ENCODE measurements around a stretch of chr6.

GRCh38 chr6:8638112-8638652, 202.8 kb upstream of the SLC35B3 start:
- PRO-cap = no peak
CAGE:
- cytosol, long polyA minus RNA = no peak
- cytosol, long polyA plus RNA = no peak
- long polyA plus RNA = no peak
- nucleus, long polyA minus RNA = no peak
- nucleus, long polyA plus RNA = no peak

GRCh38 chr6:8639921-8640751, 204.8 kb upstream of the SLC35B3 start:
- PRO-cap = no peak
CAGE:
- cytosol, long polyA minus RNA = no peak
- cytosol, long polyA plus RNA = no peak
- long polyA plus RNA = no peak
- nucleus, long polyA minus RNA = no peak
- nucleus, long polyA plus RNA = no peak

DNA sequence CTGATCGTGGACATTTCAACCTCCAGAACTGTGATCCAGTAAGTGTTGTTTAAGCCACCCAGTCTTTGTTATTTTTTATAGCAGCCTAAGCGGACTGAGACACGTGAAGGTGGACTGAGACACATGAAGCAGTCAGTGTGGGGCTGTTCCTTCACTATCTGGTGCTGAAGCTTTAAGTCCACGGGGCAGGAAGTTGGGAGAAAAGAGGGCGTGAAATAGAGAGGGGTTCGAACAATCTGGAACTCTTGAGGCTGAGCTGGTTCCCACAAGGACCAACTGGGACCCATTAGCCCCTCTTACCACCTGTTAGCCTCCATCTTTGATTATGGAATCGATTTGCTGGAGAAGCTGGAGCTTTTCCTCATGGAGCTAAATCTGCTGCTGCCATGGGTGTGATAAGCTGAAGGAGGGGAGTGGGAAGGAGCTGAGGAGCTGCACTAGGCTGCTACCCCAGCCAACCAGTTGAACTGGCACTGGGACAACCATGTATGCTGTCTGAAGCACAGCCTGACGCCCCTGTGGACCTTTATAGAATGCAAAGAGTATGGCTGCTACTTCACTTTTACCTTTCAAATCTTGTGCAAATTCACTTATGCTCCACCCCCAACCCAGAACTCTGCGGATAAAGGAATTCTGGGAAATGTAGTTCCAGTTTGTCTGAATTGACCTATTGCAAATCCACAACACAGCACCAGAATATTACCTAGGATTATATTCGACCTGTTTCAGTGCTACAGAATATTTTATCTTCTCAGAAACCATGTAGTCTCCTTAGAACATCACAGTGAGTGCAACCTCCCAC, 217.2 kb upstream of the SLC35B3 start:
- PRO-cap = no peak
CAGE:
- cytosol, long polyA minus RNA = no peak
- cytosol, long polyA plus RNA = no peak
- long polyA plus RNA = no peak
- nucleus, long polyA minus RNA = no peak
- nucleus, long polyA plus RNA = no peak

DNA sequence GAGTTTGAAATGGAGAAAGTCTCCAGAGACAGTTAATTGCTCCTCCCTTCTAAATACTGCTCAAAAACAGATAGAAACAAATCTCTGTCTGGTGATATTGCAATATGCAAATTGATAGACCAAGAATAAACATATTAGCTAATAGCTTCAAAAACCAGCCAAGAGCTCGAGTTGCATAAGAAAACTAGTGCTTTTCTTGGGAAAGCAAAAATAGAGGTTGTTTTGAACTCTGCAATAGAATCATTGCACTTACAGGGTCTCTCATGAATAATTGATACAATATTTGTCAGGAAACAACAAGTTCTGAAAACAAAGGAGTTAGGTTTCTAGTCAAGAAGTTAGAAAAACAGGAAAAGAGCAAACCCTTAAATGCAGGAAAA, 665.9 kb upstream of the SLC35B3 start:
- PRO-cap = no peak
CAGE:
- cytosol, long polyA minus RNA = no peak
- cytosol, long polyA plus RNA = no peak
- long polyA plus RNA = no peak
- nucleus, long polyA minus RNA = no peak
- nucleus, long polyA plus RNA = no peak

DNA sequence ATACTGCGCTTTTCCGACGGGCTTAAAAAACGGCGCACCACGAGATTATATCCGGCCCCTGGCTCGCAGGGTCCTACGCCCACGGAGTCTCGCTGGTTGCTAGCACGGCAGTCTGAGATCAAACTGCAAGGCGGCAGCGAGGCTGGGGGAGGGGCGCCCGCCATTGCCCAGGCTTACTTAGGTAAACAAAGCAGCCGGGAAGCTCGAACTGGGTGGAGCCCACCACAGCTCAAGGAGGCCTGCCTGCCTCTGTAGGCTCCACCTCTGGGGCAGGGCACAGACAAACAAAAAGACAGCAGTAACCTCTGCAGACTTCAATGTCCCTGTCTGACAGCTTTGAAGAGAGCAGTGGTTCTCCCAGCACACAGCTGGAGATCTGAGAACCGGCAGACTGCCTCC, 603.8 kb downstream of the TFAP2A start:
- PRO-cap = no peak
CAGE:
- cytosol, long polyA minus RNA = no peak
- cytosol, long polyA plus RNA = no peak
- long polyA plus RNA = no peak
- nucleus, long polyA minus RNA = no peak
- nucleus, long polyA plus RNA = no peak

DNA sequence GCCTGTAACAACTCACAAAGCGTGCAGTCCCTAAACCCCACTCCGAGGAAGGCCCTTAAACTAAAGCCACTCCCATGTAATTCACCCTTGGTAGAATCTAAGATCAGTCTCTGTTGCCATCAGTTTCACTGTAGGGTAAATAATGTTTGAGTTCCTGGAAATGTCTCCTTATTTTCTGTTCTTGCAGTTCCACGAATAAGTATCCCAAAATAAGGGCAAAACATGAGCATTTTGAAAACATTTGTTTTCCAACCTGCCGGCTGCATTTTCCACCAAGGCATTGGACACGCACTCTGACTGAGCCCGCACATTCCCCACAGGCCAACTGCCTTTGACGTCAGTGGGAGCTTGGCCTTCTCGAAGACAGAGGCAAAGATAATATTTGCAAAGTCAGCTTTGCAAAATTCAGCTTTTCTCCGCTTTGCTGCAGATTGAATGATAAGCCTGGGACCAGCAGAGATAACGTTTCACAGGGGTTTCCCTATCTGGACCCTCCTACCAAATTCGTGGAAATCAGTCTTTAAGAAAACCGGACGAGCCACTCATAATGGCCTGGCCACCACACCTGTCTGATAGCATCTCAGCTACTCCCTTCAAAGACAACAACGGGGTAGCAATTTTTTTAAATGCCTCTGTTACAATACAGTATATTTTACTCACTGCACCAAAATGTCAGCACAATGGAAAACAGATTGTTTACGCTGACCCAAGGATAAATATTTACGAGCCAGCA, 100.7 kb downstream of the TFAP2A start:
- PRO-cap = no peak
CAGE:
- cytosol, long polyA minus RNA = no peak
- cytosol, long polyA plus RNA = no peak
- long polyA plus RNA = no peak
- nucleus, long polyA minus RNA = no peak
- nucleus, long polyA plus RNA = no peak

DNA sequence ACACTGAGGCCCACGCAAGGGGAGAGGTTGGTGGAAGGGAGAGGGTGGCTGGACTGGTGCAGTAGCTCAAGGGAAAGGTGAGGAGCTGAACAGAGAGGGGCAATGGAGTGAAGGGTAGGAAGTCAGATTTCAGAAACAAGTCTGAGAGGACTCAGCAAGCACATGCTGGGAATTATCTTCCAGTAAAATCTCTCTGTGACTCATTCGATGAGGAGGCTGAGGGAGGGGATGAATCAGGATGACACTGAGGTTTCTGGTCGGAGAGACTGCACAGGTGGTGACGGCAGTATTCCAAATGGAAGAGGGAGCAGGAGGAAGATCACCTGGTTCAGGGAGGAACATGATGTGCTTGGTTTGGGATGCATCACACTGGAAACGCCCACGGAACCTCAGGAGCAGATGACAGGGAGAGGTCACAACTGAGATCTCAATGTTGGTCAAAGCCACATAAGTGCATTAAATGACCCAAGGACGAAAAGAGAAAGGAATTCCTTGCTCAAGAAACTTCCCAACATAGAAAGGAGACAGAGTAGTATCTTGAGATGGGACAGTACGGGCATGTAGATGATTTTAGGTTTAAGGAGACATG, 67.1 kb downstream of the TFAP2A start:
- PRO-cap = no peak
CAGE:
- cytosol, long polyA minus RNA = no peak
- cytosol, long polyA plus RNA = no peak
- long polyA plus RNA = no peak
- nucleus, long polyA minus RNA = no peak
- nucleus, long polyA plus RNA = no peak

- PRO-cap = no peak
CAGE:
- cytosol, long polyA minus RNA = no peak
- cytosol, long polyA plus RNA = no peak
- long polyA plus RNA = no peak
- nucleus, long polyA minus RNA = no peak
- nucleus, long polyA plus RNA = no peak
Observed at GRCh38 chr6:10351841-10352237, 63.0 kb downstream of the TFAP2A start.

- PRO-cap = no peak
CAGE:
- cytosol, long polyA minus RNA = no peak
- cytosol, long polyA plus RNA = no peak
- long polyA plus RNA = no peak
- nucleus, long polyA minus RNA = no peak
- nucleus, long polyA plus RNA = no peak
Observed at GRCh38 chr6:10382921-10383970, 31.6 kb downstream of the TFAP2A start.

GRCh38 chr6:10412743-10413288, 2.1 kb downstream of the TFAP2A start:
- PRO-cap = no peak
CAGE:
- cytosol, long polyA minus RNA = no peak
- cytosol, long polyA plus RNA = no peak
- long polyA plus RNA = no peak
- nucleus, long polyA minus RNA = no peak
- nucleus, long polyA plus RNA = no peak

GRCh38 chr6:10426150-10427113, 11.6 kb upstream of the TFAP2A start:
- PRO-cap = unidirectional peak, plus-strand start at chr6:10426315; unidirectional peak, plus-strand start at chr6:10426354
CAGE:
- cytosol, long polyA minus RNA = no peak
- cytosol, long polyA plus RNA = no peak
- long polyA plus RNA = no peak
- nucleus, long polyA minus RNA = no peak
- nucleus, long polyA plus RNA = no peak

GRCh38 chr6:10434545-10435216, 19.8 kb upstream of the TFAP2A start:
- PRO-cap = no peak
CAGE:
- cytosol, long polyA minus RNA = no peak
- cytosol, long polyA plus RNA = no peak
- long polyA plus RNA = no peak
- nucleus, long polyA minus RNA = no peak
- nucleus, long polyA plus RNA = no peak

GRCh38 chr6:10511401-10512017, 9.6 kb upstream of the GCNT2 start:
- PRO-cap = no peak
CAGE:
- cytosol, long polyA minus RNA = no peak
- cytosol, long polyA plus RNA = no peak
- long polyA plus RNA = no peak
- nucleus, long polyA minus RNA = no peak
- nucleus, long polyA plus RNA = no peak

- PRO-cap = no peak
CAGE:
- cytosol, long polyA minus RNA = no peak
- cytosol, long polyA plus RNA = no peak
- long polyA plus RNA = no peak
- nucleus, long polyA minus RNA = no peak
- nucleus, long polyA plus RNA = no peak
Observed at GRCh38 chr6:10524695-10525099, 3.5 kb downstream of the GCNT2 start.

GRCh38 chr6:10556619-10557178, 35.5 kb downstream of the GCNT2 start:
- PRO-cap = no peak
CAGE:
- cytosol, long polyA minus RNA = no peak
- cytosol, long polyA plus RNA = no peak
- long polyA plus RNA = no peak
- nucleus, long polyA minus RNA = no peak
- nucleus, long polyA plus RNA = no peak

DNA sequence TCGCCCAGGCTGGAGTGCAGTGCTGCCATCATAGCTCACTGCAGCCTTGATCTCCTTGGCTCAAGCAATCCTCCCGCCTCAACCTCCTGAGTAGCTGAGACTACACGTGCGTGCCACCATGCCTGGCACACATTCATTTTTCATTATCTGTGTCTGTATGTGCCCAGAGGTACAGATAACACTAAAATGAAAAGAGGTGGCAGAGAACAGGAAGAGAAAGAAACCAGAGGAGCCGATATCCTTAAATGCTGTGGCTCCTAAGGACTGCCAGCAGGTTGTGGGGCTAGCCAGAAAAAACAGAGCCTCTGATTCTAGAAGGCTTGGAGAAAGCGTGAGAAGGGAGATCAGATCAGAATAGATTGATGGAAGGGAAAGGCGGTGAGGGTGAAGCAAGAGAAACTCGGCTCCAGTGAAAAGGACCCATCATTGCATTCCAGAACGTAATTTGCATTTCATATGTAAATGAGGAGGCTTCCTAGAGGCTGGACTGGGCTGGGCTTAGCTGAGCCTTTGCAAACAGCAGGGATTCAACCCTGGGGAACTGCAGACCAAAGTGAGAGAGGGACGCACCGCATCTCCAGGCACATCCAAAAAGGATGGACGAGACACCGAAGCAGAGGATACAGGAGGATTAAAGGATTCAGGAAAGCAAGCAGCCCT, 64.2 kb downstream of the GCNT2 start:
- PRO-cap = no peak
CAGE:
- cytosol, long polyA minus RNA = no peak
- cytosol, long polyA plus RNA = no peak
- long polyA plus RNA = no peak
- nucleus, long polyA minus RNA = no peak
- nucleus, long polyA plus RNA = no peak

DNA sequence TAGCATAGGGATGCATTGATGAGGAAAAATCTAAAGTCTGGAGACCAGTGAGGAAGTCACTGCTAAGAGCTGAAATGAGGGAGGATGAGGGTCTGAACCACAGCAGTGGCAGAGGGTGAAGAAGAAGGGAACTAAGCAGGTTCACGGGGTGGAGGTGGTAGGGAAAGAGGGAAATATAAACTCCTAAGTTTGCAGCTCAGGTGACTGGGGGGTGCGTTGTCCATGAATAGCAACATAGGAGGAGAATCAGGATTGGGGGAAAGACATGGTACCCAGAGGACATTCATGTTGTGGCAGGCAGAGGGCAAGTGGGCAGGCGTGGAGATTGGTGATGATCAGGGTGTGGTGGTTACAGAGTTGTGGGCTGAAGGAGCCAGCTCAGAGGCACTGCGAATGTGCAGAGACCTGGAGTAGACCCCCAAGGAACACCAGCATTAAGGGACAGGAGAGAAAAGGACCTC, 23.2 kb downstream of the TMEM14B start:
- PRO-cap = no peak
CAGE:
- cytosol, long polyA minus RNA = no peak
- cytosol, long polyA plus RNA = no peak
- long polyA plus RNA = no peak
- nucleus, long polyA minus RNA = start-site peak on the plus strand centred at position 95 of the sequence, 231 bp wide, 15 reads
- nucleus, long polyA plus RNA = no peak

DNA sequence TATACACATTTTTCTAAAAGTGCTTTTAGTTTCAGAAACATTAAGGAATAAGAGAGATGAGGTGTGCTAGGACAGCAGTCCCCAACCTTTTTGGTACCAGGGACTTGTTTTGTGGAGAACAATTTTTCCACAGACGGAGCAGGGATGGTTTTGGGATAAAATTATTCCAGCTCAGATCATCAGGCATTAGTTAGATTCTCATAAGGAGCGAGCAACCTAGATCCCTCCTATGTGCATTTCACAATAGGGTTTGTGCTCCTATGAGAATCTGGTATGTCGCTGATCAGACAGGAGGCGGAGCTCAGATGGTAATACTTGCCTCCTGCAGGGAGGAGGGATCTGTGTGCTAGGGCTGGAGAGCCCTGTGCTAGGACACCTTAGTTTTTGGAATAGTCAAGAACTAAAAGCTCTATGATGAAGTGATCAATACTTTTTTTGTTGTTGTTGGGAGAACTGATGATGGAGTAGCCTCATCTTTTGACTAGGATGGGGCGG, 2.5 kb downstream of the SMIM13 start:
- PRO-cap = no peak
CAGE:
- cytosol, long polyA minus RNA = no peak
- cytosol, long polyA plus RNA = no peak
- long polyA plus RNA = no peak
- nucleus, long polyA minus RNA = no peak
- nucleus, long polyA plus RNA = no peak

GRCh38 chr6:11181300-11181780, 51.1 kb downstream of the NEDD9 start:
- PRO-cap = no peak
CAGE:
- cytosol, long polyA minus RNA = no peak
- cytosol, long polyA plus RNA = no peak
- long polyA plus RNA = no peak
- nucleus, long polyA minus RNA = no peak
- nucleus, long polyA plus RNA = no peak

DNA sequence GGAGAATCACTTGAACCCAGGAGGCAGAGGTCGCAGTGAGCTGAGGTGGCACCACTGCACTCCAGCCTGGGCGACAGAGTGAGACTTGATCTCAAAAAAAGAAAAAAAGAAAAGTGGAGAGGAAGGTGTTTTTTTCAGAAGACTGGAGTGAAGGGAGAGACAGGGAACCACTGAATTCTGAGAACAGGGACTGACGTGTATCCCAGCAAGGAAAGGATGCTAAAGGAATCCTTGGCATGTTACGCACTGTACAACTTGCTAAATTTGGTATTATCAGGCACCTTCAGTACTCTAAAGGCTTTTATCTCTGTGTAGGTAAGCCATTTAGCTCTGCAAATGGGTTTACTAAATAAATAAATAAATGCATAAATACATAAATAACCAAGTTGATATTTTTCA, 4.0 kb downstream of the NEDD9 start:
- PRO-cap = no peak
CAGE:
- cytosol, long polyA minus RNA = no peak
- cytosol, long polyA plus RNA = no peak
- long polyA plus RNA = no peak
- nucleus, long polyA minus RNA = no peak
- nucleus, long polyA plus RNA = no peak